LUHMES (cell line): ENCODE measurements around a stretch of chr1.

DNA sequence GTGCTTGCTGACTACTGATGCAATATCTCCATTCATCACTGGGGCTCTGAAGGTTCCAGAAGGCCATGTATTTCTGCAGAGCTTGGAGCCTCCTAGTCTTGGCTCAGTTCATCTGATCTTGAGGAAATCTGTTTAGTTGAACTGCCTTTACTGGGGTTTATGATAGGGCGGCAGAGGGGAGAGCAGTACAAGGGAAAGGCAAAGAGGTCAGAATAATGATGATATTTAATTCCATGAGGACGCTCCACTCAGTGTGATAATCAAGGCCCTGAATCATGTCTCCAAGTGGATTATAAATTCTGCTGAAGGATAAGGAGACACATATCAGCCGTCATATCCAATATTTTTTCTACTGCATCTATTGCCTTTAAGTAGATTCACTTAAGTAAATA lies 394.5 kb downstream of the HLX start:
- PRO-cap = no peak

DNA sequence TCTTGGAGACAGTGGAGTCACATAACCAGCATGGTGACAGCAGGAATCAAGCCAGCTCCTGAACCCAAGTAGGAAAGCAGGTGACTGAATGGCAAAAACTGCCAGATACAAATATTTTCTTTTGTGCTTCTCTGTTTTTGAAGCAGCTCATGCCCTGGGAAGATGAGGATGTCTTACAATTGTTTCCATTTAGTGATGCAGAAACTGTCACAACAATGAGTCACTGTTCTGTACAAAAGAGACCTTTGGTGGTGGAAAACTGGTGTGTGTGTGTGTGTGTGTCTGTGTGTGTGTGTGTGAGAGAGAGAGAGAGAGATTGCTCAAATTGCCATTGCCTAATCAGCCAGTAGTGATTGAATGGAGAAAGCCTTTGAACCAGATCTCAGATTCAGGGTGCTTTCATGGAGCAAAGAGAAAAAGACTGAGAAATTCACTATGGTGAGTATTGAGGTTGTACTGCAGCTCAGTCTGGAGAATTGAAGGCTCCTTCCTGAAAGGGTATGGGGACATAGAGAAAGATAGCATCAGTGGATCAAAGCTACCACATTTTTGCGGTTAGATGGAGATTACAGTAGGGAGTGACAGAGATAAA lies 406.7 kb downstream of the DUSP10 start:
- PRO-cap = no peak

- PRO-cap = no peak
Observed at GRCh38 chr1:221701574-221702214, 40.2 kb downstream of the DUSP10 start.

- PRO-cap = no peak
Observed at GRCh38 chr1:221712159-221712761, 29.6 kb downstream of the DUSP10 start.

- PRO-cap = no peak
Observed at GRCh38 chr1:221728045-221728593, 13.8 kb downstream of the DUSP10 start.

GRCh38 chr1:221845818-221846547 lies 104.1 kb upstream of the DUSP10 start:
- PRO-cap = no peak

GRCh38 chr1:222043313-222043913 lies 301.5 kb upstream of the DUSP10 start:
- PRO-cap = no peak

- PRO-cap = no peak
Observed at GRCh38 chr1:222053823-222054109, 311.9 kb upstream of the DUSP10 start.

GRCh38 chr1:222616429-222616964 lies 1.4 kb upstream of the MIA3 start:
- PRO-cap = no peak

DNA sequence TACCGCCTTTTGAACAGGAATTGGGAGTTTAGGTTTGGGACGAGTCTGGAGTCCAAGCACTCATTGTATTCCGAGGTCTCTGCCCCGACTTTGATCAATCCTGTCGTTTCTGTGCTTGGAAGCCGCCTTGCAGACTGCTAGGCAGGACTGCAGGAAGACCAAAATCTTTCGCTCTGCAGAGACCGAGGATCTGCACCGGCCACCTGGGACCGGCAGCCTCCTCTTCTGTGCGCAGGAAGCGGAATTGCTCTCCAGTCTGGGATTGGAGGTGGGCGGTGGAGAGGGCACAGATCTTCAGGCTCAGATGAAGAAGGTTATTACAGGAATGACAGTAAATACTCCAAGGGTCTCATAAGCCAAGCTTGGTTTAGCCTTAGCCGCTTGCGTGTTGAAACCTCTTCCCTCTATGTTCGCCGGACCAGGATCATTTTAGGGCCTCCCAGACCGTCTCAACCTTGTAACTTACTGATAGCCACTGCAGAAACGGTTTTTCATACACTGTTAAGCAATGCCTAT lies 995 bp downstream of the MIA3 start:
- PRO-cap = bidirectional peak, plus-strand start at position 402 of the sequence, minus-strand start at position 219 of the sequence

DNA sequence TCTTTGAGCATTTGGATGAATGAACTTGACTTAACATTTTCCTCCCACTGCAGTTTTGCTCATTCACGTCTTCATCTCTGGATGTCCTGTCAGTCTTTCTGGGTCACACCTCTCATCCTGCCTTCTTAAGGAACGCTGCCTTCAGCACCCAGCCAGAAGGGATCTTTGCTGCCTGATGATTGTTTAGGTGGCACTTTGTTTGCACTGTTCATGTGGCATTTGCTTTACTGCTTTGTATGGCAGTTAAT lies 4.8 kb downstream of the MIA3 start:
- PRO-cap = no peak

- PRO-cap = no peak
Observed at GRCh38 chr1:222643316-222643547, 25.3 kb downstream of the MIA3 start.

GRCh38 chr1:222712673-222713027 lies 286 bp downstream of the BROX start:
- PRO-cap = no peak

- PRO-cap = no peak
Observed at GRCh38 chr1:223320167-223320470, 43.9 kb downstream of the SUSD4 start.

DNA sequence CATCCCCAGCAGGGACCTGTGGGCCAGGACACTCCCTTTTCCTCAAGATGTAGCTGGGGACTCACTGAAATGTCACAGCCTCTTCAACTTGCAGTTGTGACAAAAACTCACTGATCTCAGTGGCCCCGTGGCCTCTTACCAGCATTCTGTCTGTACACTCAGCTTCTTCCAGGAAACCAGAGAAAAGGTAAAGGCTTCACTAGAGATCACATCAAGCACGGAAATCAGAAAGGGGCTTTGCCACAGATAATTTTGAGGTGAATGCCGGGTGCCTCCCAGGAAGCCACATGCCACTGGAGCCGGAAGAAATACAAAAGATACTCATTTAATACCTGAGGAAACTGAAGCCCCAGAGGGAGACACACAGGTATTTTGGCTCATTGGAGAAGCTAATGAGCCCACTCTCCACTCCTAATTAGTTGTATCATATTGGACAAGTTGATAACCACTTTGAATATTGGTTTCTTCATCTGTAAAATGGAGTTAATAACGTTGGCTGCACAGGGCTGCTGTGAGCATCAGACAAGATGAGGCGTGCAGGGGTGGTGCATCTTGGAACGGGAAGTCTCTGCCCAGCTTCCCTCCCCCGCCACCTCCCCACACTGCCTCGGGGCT lies 122.4 kb downstream of the CCDC185 start:
- PRO-cap = no peak

GRCh38 chr1:223741857-223742225 lies 29.5 kb downstream of the CAPN2 start:
- PRO-cap = no peak

- PRO-cap = no peak
Observed at GRCh38 chr1:223770179-223771050, 58.1 kb downstream of the CAPN2 start.

GRCh38 chr1:223813737-223814551 lies 31.8 kb downstream of the TP53BP2 start:
- PRO-cap = no peak

- PRO-cap = no peak
Observed at GRCh38 chr1:223835690-223836309, 9.9 kb downstream of the TP53BP2 start.

GRCh38 chr1:223843846-223844390 lies 1.8 kb downstream of the TP53BP2 start:
- PRO-cap = no peak